Hepatocyte (in vitro differentiated cells and primary cell): ENCODE measurements around the genes TGM5, PDIA3 and TRIM69.

DNA sequence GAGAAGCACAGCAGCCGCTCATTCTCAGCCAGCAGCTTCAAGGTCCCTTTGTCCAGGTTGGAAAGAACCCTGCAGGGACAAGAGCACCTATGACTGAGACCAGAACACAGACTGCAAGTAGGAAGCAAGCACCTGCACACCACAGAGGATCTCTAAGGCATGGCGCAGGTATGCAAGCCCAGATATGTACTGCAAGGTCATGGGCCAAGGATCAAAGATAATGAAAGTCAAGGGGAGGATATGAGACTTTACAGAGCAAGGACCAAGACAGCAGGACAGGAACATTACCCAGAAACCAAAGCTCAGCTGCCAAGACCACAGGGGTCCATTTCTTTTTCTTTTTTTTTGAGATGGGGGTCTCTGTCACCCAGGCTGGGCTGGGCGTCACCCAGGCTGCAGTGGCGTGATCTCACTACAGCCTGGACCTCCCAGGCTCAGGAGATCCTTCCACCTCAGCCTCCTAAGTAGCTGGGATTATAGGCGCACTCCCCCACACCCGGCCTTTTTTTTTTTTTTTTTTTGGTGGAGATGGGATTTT is 2.6 kb downstream of the CDAN1 start:
- RAMPAGE, long total RNA = no peak
- RRBS = no CpG with 5 or more reads among the region's 6 CpGs

GRCh38 chr15:43132903-43133284 is 492 bp upstream of the TMEM62 start:
- RAMPAGE, long total RNA = no peak
- RRBS = 7% methylated on average over 3 of the region's 14 CpGs

DNA sequence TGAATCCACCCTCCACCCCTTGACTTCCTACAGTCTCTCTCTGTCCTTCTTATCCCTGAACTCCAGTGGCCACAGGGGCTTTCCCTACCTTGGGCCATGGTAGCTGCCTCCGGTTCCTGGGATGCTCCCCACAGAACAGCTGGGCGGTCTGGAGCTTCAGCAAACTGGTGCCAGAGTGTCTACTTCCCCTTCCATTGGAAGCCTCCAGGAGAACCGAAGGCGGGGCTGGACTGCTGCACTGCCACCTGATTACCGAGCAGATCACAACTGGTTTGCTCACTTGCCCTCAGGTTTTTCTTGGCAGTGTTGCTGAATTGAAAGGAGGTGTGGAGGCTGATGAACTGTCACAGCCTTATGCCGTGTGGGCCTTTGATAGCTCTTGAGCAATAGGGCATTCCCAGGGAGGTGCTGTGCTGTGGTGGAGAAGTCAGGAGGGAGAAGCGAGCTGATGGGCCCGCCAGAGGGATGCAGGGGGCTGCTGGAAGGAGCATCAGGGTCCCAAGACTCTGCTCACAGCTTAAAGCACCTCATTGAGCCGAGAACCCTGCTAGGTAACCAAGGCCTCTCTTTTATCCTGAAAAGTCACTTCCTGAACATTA is at the start of gene TGM5:
TSS of gene TGM5 (minus strand) at position 177 of the 599 bp plus-strand sequence.
- RAMPAGE, long total RNA = no peak
- RRBS = no CpG with 5 or more reads among the region's 9 CpGs

DNA sequence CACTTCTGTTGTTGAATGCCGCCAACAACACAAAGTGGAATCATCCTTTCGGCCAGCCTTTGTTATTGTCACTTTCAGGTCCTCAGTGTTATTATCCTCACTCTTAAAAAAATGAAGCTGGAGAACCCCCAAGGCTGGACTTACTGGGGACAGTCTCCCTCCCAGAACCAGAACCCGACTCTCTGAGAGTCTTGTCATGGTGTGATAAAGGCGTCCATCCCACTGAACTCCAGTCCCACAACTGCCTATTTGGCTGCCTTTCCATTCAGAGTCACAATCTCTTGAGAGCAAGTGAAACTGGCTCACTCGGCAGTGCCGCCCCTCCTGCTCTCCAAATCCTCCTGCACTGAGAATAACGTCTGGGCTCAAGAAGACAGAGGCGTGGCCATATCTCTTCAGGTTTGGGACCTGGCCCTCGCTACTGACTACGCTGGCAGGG is 1.3 kb downstream of the LCMT2 start:
- RAMPAGE, long total RNA = no peak
- RRBS = no CpG with 5 or more reads among the region's 10 CpGs

- RAMPAGE, long total RNA = no peak
- RRBS = no CpG with 5 or more reads among the region's 10 CpGs
These were observed 906 bp downstream of the TP53BP1 start for GRCh38 chr15:43491889-43492610.

GRCh38 chr15:43745997-43746957 is at the start of gene PDIA3:
Gene PDIA3 (plus strand): TSS chr15:43746438.
- RAMPAGE, long total RNA = start-site peak on the plus strand at chr15:43746438-43746464, 217 and 320 reads in 2 replicates
- RRBS = under 1% methylated on average over 16 of the region's 104 CpGs

DNA sequence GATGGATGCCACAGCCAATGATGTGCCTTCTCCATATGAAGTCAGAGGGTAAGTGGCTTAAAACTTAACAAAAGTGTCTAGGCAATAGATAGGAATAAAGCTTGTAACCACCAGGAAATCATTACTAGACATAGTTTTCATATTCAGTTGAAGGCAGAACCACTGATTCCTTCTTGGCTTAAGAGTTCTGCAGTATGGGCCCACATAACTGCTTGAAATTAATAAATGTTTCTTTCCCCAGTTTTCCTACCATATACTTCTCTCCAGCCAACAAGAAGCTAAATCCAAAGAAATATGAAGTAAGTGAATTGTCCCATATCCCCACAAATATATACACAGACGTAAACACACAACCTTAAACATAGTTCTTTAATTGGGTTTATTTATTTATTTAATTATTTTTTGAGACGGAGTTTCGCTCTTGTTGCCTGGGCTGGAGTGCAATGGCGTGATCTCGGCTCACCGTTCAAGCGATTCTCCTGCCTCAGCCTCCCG is 6.4 kb downstream of the ELL3 start:
- RAMPAGE, long total RNA = no peak
- RRBS = no CpG with 5 or more reads among the region's 8 CpGs

GRCh38 chr15:43794342-43795735 is 2.7 kb downstream of the SERF2 start:
- RAMPAGE, long total RNA = no peak
- RRBS = no CpG with 5 or more reads among the region's 16 CpGs

DNA sequence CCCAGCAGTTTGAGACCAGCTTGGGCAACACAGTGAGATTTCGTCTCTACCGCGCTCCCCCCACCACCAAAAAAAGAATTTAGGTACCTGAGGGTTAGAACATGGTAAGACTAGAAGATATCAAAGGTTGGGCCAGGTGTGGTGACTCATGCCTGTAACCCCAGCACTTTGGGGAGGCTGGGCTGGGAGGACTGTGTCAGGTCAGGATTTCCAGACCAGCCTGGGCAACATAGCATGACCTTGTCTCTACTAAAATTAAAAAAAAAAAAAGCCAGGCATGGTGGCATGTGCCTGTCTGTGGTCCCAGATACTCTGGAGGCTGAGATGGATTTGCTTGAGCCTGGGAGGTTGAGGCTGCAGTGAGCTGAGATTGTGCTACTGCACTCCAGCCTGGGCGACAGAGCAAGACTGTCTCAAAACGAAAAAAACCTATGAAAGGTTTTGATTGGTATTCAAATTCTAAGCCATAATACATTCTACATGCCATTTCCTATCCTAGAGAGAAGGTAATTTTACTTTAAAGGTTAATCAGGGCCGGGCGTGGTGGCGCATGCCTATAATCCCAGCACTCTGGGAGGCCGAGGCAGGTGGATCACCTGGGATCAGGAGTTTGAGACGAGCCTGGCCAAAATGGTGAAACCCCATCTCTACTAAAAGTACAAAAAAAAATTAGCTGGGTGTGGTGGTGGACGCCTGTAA is 2.7 kb downstream of the HYPK start:
- RAMPAGE, long total RNA = no peak
- RRBS = no CpG with 5 or more reads among the region's 11 CpGs

GRCh38 chr15:43878406-43878978 is 51.7 kb downstream of the WDR76 start:
- RAMPAGE, long total RNA = no peak
- RRBS = no CpG with 5 or more reads among the region's 3 CpGs

GRCh38 chr15:44296575-44297039 is 8.1 kb downstream of the GOLM2 start:
- RAMPAGE, long total RNA = no peak
- RRBS = no CpG with 5 or more reads among the region's 1 CpG

DNA sequence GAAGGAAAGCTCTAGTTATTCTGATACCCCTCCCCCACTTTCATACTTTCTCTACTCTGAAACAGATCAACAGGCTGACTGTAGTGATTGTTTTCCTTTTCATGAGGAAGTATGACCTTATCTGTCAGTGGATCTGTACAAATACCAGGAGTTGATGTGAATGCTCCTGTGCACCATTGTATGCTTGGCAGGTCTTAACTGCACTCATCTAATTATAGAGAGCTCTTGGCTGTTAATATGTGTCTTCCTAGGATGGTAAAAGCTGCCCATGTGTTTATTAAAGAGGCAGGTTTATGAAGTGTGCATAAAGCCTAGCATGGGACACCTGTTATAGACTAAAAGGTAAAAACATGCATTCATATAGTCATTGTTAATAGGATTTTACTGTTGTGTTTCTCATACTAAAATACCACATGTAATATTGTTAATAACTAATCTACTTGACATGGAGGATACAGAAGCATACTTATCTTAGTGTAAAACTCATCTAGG is 18.5 kb downstream of the EIF3J start:
- RAMPAGE, long total RNA = no peak

DNA sequence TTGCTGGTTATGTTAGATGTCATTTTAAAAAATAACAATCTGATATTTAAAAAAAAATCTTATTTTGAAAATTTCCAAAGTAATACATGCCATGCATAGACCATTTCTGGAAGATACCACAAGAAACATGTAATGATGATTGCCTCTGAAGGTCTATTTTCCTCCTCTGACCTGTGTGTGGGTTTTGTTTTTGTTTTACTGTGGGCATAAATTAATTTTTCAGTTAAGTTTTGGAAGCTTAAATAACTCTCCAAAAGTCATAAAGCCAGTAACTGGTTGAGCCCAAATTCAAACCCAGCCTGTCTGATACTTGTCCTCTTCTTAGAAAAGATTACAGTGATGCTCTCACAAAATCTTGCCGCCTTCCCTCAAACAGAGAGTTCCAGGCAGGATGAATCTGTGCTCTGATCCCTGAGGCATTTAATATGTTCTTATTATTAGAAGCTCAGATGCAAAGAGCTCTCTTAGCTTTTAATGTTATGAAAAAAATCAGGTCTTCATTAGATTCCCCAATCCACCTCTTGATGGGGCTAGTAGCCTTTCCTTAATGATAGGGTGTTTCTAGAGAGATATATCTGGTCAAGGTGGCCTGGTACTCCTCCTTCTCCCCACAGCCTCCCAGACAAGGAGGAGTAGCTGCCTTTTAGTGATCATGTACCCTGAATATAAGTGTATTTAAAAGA is 2.1 kb downstream of the B2M start:
- RAMPAGE, long total RNA = no peak
- RRBS = no CpG with 5 or more reads among the region's 1 CpG

DNA sequence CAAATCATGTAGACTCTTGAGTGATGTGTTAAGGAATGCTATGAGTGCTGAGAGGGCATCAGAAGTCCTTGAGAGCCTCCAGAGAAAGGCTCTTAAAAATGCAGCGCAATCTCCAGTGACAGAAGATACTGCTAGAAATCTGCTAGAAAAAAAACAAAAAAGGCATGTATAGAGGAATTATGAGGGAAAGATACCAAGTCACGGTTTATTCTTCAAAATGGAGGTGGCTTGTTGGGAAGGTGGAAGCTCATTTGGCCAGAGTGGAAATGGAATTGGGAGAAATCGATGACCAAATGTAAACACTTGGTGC is 3.7 kb downstream of the B2M start:
- RAMPAGE, long total RNA = no peak
- RRBS = no CpG with 5 or more reads among the region's 3 CpGs

GRCh38 chr15:44715344-44715826 is 4.1 kb downstream of the B2M start:
- RAMPAGE, long total RNA = no peak
- RRBS = no CpG with 5 or more reads among the region's 4 CpGs

DNA sequence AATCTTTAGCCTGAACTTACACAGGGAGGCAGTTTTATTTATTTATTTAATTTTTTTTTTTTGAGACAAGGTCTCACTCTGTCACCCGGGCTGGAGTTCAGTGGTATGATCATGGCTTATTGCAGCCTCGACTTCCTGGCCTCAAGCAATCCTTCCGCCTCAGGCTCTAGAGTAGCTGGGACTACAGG is 8.5 kb downstream of the B2M start:
- RAMPAGE, long total RNA = no peak
- RRBS = no CpG with 5 or more reads among the region's 3 CpGs

GRCh38 chr15:44736152-44737070 is at the start of gene TRIM69:
Gene TRIM69 (plus strand): TSS chr15:44736528.
- RAMPAGE, long total RNA = no peak
- RRBS = no CpG with 5 or more reads among the region's 3 CpGs

DNA sequence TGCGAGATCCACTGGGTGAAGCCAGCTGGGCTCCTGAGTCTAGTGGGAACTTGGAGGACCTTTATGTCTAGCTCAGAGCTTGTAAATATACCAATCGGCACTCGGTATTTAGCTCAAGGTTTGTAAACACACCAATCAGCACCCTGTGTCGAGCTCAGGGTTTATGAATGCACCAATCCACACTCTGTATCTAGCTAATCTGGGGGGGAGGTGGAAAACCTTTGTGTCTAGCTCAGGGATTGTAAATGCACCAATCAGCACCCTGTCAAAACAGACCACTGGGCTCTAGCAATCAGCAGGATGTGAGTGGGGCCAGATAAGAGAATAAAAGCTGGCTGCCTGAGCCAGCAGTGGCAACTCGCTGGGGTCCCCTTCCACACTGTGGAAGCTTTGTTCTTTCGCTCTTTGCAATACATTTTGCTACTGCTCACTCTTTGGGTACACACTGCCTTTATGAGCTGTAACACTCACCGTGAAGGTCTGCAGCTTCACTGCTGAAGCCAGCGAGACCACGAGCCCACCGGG is 12.3 kb downstream of the SORD start:
- RAMPAGE, long total RNA = no peak
- RRBS = no CpG with 5 or more reads among the region's 10 CpGs

- RAMPAGE, long total RNA = no peak
- RRBS = no CpG with 5 or more reads among the region's 8 CpGs
These were observed 25.6 kb downstream of the SORD start for GRCh38 chr15:45048435-45049161.

- RAMPAGE, long total RNA = no peak
- RRBS = no CpG with 5 or more reads among the region's 41 CpGs
These were observed 3.7 kb downstream of the DUOXA2 start for GRCh38 chr15:45117550-45118404.